ENCODE measurements around a stretch of chr20.

GRCh38 chr20:49046432-49047229 lies 519 bp downstream of the CSE1L start:
- RRBS, result 2% methylated on average over 8 of the region's 69 CpGs

GRCh38 chr20:49282999-49283974 lies 5.4 kb upstream of the ZNFX1 start:
- RRBS, result no CpG with 5 or more reads among the region's 19 CpGs

GRCh38 chr20:49344864-49345392 lies 67.1 kb upstream of the ZNFX1 start:
- RRBS, result no CpG with 5 or more reads among the region's 10 CpGs

GRCh38 chr20:49385461-49386015 lies 96.9 kb downstream of the KCNB1 start:
- RRBS, result no CpG with 5 or more reads among the region's 4 CpGs

DNA sequence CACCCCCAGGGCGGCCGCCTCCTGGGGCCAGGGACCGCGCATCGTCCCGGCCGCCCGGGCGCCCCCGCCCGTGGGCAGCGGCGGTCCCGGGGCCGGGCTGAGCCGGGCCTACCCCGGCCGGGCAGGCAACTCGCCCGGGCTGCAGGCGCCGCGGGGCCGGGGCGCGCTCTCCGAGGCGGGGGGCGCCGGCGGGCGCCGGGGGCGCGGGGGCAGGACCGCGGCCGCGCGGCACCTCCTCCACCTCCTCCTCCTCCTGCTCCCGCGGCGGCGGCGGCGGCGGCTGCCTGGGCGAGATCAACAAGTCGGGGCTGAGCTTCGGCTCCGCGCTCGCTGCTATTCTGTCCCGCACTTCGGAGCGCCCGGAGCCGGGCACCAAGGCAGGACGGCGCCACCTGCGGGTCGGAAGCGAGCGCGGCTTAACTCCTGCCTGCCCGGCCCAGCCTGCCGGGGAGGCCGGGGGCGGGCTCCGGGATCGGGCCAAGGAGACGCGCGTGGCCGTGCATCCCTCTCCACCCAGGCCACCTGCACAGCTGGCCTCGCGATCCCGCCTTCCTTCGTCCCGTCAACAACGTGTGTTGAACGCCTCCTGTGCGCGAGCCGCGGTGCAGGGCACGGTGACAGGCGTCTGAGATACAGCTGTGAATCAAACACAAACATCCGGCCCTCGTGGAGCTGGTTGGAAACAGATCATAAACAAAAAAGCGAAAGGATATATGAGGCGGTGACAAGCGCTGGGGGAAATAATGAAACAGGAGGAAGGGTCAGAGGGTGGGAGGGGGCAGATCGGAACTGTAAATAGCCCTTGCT lies 1.7 kb upstream of the KCNB1 start:
- RRBS, result 1% methylated on average over 9 of the region's 94 CpGs

GRCh38 chr20:49569452-49569809 lies 1.5 kb upstream of the PTGIS start:
- RRBS, result no CpG with 5 or more reads among the region's 7 CpGs

DNA sequence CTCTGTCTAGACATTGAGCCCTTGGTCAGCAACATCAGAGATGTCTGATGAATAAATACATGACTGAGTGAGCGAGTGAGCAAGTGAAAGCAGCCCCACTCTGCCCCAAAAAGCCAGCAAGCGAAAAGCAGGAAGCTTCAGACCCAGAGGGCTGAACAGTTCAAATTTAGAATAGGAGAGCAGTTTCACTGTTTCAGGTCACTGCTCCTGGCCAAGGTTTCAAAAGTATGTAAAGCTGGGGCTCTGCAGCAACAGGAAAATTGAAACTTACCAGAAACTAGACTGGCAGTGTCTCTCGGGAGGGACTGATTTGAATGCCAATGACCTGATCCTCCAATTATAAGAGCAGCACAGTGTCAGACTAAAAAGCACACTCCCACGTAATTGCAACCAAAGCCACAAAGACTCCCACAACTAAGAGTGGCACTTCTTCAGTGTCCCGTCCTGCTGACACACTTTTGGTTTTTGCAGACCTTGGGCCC lies 52.4 kb upstream of the PTGIS start:
- RRBS, result no CpG with 5 or more reads among the region's 5 CpGs

GRCh38 chr20:49659980-49660536 lies 53.6 kb downstream of the B4GALT5 start:
- RRBS, result no CpG with 5 or more reads among the region's 3 CpGs

DNA sequence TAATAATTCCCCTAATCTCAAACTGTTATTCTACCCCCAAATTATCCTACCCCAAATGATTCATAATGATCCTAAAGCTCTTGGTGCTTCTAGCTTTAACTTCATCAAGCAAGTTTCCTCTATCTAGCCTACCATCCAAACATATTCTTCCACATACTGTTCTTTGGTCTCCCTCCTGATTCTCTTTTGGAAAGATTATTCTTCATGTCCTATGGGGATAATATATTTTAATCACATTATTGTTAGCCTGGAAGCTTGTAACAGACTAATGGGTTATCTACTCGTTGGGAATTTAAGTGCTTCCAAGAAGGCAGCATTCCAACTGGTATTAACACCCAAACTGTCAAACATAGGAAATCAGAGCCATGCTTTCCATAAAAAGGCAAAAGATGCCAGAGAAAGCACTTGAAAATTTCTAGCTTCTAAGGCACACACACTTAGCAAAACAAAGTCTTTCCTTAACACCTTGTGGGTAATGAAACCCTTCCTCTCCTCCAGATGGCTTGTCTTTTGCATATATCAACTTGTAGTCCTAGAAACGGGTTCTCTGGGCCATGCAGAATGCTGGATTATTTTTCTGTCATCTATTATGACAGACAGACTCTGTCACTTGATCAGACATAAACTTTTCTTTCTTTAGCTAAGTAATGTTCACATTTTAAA lies 41.6 kb downstream of the B4GALT5 start:
- RRBS, result no CpG with 5 or more reads among the region's 2 CpGs

DNA sequence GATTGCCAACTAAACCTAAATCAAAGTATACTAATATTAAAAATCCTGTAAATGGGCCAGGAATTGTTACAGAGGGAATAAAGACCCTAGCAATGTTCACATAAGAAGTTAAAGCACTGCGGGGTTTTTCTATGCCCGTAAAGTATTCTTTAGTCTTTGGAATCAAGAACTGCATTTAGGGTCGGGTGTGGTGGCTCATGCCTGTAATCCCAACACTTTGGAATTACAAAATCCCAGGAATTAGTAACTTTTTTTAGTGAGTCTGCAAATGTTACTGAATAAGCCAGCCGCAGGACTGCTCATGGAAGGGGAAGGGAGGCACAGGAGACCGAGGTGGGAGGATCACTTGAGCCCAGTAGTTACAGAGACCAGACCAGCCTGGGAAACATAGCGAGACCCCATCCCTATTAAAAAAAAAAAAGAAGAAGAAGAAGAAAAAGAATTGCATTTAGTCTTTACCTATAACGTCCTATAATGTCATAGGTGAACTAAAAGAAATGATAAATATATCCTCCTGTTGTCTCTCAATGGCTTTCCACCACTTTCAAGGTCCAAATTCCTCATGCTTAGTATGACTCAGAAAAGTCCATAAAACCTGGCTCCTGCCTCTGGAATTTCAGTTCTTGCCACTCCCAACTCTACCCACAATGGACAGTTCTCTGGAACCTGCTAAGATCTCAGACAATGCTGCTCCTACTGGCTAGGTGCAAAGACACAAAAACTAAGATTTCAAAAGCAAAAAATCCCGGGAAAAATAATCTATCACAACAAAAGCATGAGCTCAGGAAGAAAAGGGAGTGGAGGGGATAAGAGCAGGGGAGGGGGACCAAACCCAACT lies 39.2 kb downstream of the B4GALT5 start:
- RRBS, result no CpG with 5 or more reads among the region's 8 CpGs

DNA sequence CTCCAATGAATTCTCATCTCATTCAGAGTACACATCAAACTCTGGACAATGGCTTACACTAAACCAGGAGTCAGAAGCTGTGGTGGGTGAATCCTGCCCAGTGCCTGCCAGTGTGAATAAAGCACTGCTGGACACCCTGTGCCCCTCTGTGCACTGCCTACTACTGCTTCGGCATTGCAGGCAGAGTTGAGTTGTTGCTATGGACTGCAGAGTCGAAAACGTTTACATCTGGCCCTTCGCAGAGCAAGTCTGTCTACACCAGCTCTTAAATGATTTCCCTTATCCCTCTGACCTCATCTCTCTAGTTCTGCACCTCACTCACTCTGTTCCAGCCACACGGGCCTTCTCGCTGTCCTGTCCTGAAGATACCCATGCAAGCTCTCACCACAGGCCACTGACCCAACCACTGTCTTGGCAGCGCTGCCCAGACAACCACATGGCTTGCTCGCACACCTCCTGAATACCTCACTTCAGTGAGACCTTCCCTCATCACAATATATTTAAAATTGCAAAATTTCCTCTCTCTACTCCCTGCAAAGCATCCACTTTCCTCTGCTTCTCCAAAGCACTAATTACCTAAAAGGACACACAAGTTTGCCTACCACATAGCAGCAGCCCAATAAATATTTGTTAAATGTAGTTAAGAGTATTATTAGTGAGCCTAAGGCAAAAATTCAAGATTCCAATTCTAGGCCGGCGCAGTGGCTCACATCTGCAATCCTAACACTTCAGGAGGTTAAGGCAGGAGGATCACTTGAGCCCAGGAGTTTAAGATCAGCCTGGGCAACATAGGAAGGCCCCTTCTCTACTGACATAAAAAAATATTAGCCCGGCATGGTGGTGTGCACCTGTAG lies 31.3 kb downstream of the B4GALT5 start:
- RRBS, result no CpG with 5 or more reads among the region's 11 CpGs

- RRBS, result no CpG with 5 or more reads among the region's 10 CpGs
Measured at GRCh38 chr20:49690808-49691695, 22.6 kb downstream of the B4GALT5 start.

- RRBS, result no CpG with 5 or more reads among the region's 5 CpGs
Measured at GRCh38 chr20:49712852-49713061, 921 bp downstream of the B4GALT5 start.

- RRBS, result no CpG with 5 or more reads among the region's 9 CpGs
Measured at GRCh38 chr20:49768138-49769033, 44.2 kb upstream of the SLC9A8 start.

DNA sequence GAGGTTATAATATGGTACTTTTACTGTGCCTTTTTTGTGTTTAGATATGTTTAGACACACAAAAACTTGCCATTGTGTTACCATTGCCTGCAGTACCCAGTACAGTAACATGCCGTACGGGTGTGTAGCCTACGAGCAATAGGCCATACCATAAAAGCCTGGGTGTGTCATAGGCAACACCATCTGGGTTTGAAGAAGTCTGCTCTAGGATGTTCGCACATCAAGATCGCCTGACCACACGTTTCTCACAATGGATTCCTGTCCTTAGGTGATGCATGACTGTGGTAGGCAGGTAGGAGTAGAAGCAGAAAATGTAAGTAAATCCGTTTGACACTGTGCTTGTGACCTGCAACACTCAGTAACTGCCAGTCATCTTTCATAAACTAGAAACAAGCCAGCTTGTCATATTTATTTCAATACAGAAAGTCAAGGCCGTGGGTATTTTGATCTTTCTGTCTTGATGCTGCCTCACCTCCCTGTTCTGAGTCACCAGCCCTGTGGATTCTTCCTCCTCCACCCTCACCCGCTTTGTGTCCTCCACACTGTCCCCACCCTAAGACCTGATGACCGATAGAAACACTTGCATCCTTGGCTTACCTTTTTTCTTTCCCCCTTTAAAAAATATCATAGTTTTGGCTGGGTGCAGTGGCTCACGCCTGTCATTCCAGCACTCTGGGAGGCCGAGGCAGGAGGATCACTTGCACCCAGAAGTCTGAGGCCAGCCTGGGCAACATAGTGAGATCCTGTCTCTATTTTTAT lies 7.3 kb upstream of the SLC9A8 start:
- RRBS, result no CpG with 5 or more reads among the region's 12 CpGs

DNA sequence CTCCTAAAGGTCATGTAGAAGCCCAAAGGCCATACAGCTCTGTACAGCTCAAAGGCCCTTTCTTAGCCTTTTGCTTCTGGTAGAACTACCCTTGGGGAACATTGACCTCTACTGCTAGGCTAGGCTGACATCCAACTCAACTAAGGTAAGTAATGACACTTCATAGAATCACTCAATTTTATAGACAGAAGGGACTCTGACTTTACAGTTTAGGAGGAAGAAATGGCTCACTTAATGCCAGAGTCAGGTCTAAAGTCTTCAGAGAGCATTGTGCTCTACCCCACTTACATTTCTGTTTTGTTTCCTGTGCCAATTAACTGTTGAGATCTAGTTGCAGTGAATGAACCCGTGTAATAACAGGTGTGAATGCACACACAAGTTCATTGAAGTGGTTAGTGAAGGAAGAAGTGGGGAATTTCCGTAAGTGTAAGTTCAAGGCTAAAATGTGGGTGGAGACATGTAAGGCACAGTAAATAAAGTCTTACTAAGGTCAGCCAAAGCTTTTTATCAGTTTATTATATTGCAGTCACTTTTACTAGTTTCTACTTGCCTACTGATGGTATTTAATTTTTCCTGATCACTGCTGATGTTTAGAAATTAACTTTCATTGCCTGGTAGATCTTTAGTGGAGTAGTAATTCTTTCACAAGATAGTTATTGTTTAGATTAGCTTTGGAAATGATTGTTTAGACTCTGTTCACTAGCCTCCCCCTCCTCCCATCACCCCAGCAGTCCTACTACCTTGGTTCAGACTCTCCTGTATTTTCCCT lies 10.9 kb downstream of the SLC9A8 start:
- RRBS, result no CpG with 5 or more reads among the region's 2 CpGs

- RRBS, result no CpG with 5 or more reads among the region's 8 CpGs
Measured at GRCh38 chr20:49896077-49896709, 19.1 kb downstream of the SPATA2 start.

DNA sequence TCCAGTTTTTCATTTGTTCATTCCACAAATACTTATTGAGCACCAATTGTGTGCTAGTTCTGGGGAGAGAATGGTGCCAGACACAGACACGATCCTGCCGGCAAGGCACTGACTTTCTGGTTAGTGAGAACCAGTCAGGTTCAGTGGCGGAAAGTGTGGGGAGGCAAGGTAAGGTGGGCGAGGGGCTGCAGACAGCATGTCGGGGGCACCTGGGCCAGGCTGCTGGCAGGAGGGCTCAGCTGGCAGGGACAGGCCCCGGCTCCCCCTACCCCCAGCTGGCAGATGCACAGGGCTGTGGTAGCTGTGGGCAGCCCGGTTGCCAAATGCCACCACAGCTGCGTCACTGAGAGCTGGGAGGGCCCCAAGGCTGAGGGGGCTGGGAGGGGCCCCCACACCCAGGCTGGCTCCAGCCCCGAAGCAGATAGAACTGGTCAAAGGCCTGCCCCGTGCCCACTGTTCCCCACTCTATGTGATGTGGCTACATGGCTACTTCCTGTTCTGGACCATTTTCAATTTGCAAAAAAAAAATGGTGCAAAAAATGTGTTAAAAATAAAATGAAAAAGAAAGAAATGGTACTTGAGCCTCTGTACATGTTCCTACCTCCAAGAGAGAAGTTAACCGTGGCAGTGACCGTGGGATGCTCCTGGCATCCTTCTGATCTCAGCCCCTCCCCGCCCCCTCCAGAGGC lies 64.5 kb downstream of the UBE2V1 start:
- RRBS, result 43% methylated on average over 2 of the region's 13 CpGs

GRCh38 chr20:50112079-50113028 lies 596 bp downstream of the UBE2V1 start:
- RRBS, result 1% methylated on average over 18 of the region's 44 CpGs

Data from HGPS cell (cell line).